Endothelial cell of umbilical vein (primary cell): ENCODE measurements around the gene AQP5.

GRCh38 chr12:49909869-49910300, 6.2 kb upstream of the FAIM2 start:
- PRO-cap = unidirectional peak, minus-strand start at chr12:49909939
CAGE:
- cytosol, long polyA minus RNA = no peak
- cytosol, long polyA plus RNA = no peak
- long polyA plus RNA = no peak
- nucleus, long polyA minus RNA = no peak
- nucleus, long polyA plus RNA = no peak

GRCh38 chr12:49945341-49946516, 4.8 kb upstream of the AQP2 start:
- PRO-cap = no peak
CAGE:
- cytosol, long polyA minus RNA = no peak
- cytosol, long polyA plus RNA = no peak
- long polyA plus RNA = no peak
- nucleus, long polyA minus RNA = no peak
- nucleus, long polyA plus RNA = no peak

DNA sequence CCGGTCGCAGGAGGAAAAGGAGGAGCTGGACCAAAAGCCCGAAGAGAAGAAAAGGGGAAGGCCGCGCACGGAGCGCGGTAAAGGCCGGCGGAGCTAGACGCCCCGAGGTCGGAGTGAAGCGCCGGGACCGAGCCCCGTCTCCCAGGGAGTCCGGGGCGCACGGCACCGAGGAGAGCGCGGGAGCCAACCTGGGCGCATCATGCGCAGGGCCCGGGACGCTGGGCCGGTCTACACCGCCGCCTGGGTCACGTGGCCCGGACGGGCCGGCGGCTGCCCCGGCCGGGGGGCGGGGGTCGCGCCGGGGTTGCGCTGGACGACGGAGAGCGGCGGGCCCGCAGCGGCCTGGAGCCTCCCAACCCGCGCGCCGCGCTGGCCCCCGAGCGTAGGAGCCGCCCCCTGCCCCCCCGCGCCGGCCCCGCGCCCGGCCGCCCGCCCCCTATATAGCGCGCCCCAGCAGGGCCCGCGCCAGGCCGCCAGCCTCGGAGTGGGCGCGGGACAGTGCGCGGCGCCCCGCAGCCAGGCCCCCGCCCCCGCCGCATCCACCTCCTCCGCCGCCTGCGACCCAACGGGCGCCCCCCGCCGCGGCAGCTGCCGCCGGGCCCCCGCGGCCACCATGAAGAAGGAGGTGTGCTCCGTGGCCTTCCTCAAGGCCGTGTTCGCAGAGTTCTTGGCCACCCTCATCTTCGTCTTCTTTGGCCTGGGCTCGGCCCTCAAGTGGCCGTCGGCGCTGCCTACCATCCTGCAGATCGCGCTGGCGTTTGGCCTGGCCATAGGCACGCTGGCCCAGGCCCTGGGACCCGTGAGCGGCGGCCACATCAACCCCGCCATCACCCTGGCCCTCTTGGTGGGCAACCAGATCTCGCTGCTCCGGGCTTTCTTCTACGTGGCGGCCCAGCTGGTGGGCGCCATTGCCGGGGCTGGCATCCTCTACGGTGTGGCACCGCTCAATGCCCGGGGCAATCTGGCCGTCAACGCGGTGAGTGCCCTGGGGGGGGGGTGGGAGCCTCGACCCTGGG, at the start of gene AQP5:
AQP5 (plus strand) TSS at position 468 of the 1,016 bp plus-strand sequence.
- PRO-cap = unidirectional peak, minus-strand start at position 371 of the sequence
CAGE:
- cytosol, long polyA minus RNA = no peak
- cytosol, long polyA plus RNA = no peak
- long polyA plus RNA = no peak
- nucleus, long polyA minus RNA = no peak
- nucleus, long polyA plus RNA = no peak

DNA sequence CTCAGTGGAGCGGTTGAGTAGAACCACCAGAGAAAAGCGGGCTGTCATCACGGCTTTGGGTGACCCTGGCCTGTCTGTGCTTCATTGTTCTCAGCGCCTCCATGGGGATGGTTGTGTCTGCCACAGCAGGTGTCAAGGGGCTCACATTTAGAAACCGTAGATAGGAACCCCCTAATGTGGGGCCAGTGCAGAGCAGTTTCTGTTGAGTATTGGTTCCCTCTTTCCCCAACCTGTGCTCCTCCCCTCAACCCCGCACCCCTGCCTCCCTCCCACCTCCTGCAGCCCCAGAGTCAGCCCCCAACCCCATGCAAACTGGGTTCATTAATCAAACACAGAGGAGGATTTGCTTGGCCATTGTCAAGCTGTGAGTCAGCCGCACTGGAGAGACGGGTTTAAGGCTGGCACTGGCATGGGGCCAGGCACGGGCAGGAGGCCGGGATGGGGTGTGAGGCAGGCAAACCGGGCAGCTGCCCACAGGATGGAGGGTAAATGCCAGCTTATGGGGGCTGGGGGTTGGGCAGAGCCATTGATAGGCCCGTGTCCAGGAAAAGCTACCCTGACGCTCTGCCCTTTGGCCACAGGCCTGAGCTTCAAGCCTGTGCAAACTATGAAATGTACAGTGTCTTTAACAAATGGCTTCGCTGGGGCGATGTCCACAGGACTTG, 1.2 kb downstream of the AQP5 start:
- PRO-cap = no peak
CAGE:
- cytosol, long polyA minus RNA = no peak
- cytosol, long polyA plus RNA = no peak
- long polyA plus RNA = no peak
- nucleus, long polyA minus RNA = no peak
- nucleus, long polyA plus RNA = no peak

- PRO-cap = no peak
CAGE:
- cytosol, long polyA minus RNA = no peak
- cytosol, long polyA plus RNA = no peak
- long polyA plus RNA = no peak
- nucleus, long polyA minus RNA = no peak
- nucleus, long polyA plus RNA = no peak
Measured at GRCh38 chr12:50066641-50066980, 9.2 kb downstream of the ASIC1 start.

GRCh38 chr12:50192093-50192728, 25.0 kb upstream of the CERS5 start:
- PRO-cap = no peak
CAGE:
- cytosol, long polyA minus RNA = no peak
- cytosol, long polyA plus RNA = no peak
- long polyA plus RNA = no peak
- nucleus, long polyA minus RNA = no peak
- nucleus, long polyA plus RNA = no peak

DNA sequence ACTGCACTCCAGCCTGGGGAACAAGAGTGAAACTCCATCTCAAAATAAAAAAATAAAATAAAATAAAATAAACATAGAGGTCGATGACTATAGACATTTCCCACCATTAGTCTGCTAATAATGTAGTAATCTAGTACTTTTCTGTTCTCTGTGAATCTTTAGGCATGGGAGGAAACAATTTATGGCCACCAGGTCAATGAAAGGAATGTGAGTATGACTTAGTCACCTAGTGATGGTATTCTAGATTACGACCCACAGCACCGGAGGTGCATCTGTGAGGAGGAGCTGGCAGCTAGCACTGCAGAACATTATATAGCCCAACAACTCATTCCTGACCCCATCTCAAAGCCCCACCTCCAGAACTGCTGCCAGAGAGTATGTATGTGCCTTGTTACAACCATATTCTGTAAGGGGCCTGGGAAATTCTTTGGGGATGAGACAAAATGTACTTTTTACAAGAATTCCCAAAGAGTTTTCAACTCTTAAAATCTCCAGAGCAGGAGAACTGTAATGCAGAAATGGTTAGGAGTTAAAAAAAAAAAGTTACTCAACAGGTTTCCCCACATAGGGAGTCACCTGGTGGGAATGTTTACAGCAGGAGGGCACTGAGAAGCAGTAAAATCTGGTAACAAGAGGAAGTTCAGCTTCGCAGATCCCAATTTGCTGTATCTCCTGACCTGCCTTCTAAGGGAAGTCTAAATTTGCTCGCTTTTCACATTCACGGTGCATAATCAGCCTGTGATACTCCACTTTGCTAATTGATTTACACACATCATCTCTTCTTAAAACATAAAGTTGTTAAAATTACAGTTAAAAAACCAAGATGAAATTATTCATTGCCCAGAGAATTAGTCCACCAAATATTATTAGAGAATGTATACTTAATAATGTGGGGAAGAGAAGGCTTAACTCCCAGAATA, 34.9 kb upstream of the CERS5 start:
- PRO-cap = bidirectional peak, plus-strand start at position 257 of the sequence, minus-strand start at position 122 of the sequence
CAGE:
- cytosol, long polyA minus RNA = no peak
- cytosol, long polyA plus RNA = no peak
- long polyA plus RNA = no peak
- nucleus, long polyA minus RNA = no peak
- nucleus, long polyA plus RNA = no peak

GRCh38 chr12:50224427-50224628, 57.2 kb upstream of the CERS5 start:
- PRO-cap = unidirectional peak, minus-strand start at chr12:50224481
CAGE:
- cytosol, long polyA minus RNA = no peak
- cytosol, long polyA plus RNA = no peak
- long polyA plus RNA = no peak
- nucleus, long polyA minus RNA = no peak
- nucleus, long polyA plus RNA = no peak

DNA sequence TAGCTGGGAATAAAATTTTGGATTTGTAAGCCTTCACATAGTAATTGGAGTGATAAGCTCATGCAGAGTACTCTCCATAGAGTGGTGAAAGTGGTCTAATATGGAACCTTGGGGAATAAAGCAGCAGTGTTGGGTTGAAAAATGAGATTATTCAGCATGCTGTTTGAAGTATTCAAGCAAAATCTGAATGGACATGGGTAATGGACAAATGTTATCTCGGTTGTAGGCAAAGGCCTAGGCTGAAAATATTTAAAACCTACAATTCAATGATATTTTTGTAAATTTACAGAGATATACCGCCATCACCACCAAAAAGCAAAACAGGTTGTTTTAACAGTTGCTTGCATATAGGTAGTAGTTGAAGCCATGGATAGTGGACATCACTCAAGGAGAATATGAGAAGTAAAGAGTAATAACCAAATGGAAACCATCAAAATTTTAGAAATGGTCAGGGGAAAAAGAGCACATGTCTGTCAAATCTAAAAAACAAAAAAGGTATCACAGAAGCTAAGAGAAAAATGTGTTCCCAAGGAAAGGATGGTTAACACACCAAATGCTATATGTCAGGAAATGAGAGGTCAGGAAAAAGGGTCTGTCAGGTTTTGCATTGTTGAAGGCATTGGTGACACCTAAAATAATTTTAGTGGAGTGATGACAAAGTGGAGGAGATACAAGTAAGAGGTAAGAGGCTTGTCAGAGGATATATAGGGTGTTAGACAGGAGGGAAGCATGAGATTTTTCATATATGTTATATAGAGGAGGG, 39.1 kb upstream of the DIP2B start:
- PRO-cap = no peak
CAGE:
- cytosol, long polyA minus RNA = no peak
- cytosol, long polyA plus RNA = no peak
- long polyA plus RNA = no peak
- nucleus, long polyA minus RNA = no peak
- nucleus, long polyA plus RNA = no peak

DNA sequence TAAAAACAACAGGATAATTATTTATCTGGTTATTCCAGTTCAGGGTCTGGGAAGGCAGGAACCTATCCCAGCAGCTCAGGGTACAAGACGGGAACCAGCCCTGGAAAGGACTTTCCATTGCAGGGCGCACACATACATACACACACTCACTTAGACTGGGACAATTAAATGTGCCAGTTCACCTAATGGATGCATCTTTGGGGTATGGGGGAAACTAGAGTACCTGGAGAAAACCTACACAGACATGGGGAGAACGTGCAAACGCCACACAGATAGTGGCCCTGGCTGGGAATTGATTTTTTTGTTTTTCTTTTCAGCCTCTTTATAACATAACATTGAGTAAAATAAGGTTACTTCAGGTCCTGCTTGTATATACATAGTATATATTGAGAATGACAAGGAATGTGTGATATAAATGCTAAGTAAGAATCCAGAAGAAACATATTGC, 17.6 kb downstream of the DIP2B start:
- PRO-cap = no peak
CAGE:
- cytosol, long polyA minus RNA = no peak
- cytosol, long polyA plus RNA = no peak
- long polyA plus RNA = no peak
- nucleus, long polyA minus RNA = no peak
- nucleus, long polyA plus RNA = no peak

GRCh38 chr12:50545861-50546373, 41.1 kb downstream of the DIP2B start:
- PRO-cap = no peak
CAGE:
- cytosol, long polyA minus RNA = no peak
- cytosol, long polyA plus RNA = no peak
- long polyA plus RNA = no peak
- nucleus, long polyA minus RNA = no peak
- nucleus, long polyA plus RNA = no peak

DNA sequence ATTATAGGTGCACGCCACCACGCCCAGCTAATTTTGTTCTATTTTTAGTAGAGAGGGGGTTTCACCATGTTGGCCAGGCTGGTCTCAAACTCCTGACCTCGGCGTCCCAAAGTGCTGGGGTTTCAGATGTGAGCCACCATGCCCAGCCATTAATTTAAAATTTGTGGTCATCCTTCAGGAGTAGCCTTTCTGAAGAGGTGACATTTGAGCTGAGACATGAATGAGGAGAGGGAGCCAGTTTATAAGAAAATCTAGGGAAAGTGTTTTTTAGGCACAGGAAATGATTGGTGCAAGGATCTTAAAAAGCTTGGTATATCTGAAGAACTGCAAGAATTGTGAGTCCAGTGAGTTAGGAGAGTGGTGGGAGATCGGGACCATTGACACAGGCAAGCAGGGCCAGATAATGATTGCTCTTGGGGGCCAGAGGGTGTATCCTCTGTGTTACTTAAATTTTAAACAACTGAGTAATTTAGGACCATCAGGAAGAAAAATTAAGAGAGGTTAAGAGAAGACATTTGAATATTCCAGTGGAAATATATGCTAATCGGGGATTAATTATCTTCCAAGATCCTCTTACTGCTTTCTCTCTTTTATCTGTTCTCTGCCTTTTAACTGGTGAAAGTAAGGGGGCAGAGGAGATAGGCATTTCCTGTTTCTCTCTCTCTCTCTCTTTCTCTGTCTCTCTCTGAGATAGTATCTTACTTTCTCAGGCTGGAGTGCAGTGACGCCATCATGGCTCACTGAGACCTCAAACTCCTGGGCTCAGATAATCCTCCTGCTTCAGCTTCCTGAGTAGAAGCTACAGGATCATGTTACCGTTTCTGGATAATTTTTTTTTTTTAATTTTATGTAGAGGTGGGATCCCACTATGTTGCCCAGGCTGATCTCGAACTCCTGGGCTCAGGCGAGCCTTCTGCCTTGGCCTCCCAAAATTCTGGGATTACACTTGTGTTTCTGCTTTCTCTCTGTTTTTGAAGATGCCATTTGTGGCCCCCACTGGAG, 84.8 kb downstream of the DIP2B start:
- PRO-cap = no peak
CAGE:
- cytosol, long polyA minus RNA = no peak
- cytosol, long polyA plus RNA = no peak
- long polyA plus RNA = no peak
- nucleus, long polyA minus RNA = no peak
- nucleus, long polyA plus RNA = no peak

DNA sequence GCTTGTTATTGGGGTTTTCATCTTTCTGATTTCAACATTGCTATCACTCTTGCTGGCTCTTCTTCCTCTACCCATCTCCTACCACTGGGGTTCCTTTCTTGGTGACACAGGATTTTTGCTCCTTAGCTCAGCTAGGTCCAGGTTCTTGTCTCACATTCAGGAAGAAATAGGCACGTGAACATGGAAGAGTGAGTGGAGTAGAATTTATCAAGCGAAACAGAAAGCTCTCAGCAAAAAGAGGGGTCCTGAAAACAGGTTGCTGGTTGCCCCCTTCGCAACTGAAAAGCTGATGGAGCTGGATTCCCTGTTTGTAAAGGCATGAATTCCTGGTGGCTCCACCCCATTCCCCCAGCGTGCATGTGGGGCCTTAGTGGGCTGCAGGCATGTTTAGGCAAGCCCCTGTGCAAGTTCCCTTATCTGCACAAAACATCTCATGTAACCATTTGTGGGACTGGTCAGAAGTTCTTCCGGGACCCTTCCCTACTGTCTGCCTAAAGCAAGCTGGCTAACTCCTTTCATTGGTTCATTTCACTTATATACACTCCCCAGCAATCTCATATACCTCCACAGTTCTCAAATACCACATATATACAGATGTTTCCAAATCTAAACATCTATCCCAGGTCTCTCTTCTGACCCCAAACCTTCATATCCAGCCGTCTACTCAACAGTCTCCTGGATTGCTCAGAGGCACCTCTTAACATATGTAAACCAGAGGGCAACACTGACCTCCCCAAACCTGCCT, 3.5 kb downstream of the METTL7A start:
- PRO-cap = no peak
CAGE:
- cytosol, long polyA minus RNA = no peak
- cytosol, long polyA plus RNA = no peak
- long polyA plus RNA = no peak
- nucleus, long polyA minus RNA = no peak
- nucleus, long polyA plus RNA = no peak

DNA sequence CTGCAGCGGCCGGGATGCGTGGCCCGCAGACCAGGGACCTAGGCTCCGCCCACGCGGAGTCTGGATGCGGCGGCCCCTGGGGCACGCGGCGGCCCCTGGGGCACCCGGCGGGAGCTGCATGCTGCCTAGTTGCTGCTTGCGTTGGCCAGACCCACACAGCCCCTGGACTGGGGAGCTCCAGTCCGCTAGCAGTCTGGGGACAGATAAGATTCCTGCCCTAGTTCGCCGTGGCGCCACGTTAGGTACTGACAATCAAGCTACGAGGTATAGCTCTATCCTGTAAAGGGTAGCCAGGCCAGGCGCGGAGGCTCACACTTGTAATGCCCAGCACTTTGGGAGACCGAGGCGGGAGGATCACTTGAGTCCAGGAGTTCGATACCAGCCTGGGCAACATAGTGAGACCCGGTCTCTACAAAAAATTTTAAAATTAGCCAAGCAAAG, 291 bp upstream of the SLC11A2 start:
- PRO-cap = bidirectional peak, plus-strand start at position 91 of the sequence, minus-strand start outside the sequence
CAGE:
- cytosol, long polyA minus RNA = no peak
- cytosol, long polyA plus RNA = no peak
- long polyA plus RNA = no peak
- nucleus, long polyA minus RNA = no peak
- nucleus, long polyA plus RNA = no peak

DNA sequence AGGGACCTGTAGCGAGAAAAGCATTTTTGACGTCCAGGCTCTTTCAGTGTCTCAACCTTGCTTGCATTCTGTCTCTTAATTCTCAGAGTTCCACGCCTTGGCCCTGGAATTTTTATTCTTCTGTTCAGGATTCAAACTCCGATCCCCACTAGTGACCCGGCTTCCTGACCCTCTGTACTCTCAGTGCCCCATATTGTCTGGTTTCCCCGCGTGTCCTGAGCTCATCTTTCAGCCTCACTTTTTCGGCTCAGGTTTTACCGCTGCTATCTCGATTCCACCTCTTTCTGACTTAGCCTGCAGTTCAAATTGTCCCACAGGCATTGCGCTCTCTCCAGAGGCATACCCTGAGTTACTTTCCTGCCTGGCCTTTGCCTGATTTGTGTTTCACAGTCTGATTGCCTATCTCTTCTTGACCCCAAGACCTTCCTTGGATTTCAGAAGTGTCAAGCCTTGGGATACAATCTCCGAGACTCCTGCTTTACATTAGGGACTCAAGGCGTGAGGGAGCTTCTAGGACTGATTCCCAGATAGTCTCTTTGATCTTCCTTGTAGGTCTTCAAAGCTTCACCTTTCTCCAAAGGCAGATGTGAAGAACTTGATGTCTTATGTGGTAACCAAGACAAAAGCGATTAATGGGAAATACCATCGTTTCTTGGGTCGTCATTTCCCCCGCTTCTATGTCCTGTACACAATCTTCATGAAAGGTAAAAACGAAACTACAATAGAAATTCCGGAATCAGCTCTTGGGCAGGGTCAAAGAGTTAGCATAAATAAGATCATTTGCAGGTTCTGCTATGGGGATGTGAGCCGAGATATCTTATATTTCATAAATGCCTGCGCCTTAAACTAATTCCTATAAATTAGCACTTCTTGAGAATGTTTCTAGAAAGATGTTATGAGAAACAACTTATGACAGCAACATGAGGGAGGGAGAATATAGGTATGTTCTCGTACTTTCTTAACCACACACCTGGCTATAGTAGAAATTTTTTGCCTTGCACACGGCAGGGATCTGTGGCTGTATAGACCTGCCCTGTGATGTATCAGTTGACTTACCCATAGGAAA, 688 bp downstream of the LETMD1 start:
- PRO-cap = no peak
CAGE:
- cytosol, long polyA minus RNA = no peak
- cytosol, long polyA plus RNA = no peak
- long polyA plus RNA = no peak
- nucleus, long polyA minus RNA = no peak
- nucleus, long polyA plus RNA = no peak

- PRO-cap = no peak
CAGE:
- cytosol, long polyA minus RNA = no peak
- cytosol, long polyA plus RNA = no peak
- long polyA plus RNA = no peak
- nucleus, long polyA minus RNA = no peak
- nucleus, long polyA plus RNA = no peak
Measured at GRCh38 chr12:51064051-51064823, 16.1 kb downstream of the LETMD1 start.

GRCh38 chr12:51242781-51243852, 4.5 kb downstream of the DAZAP2 start:
- PRO-cap = no peak
CAGE:
- cytosol, long polyA minus RNA = no peak
- cytosol, long polyA plus RNA = no peak
- long polyA plus RNA = no peak
- nucleus, long polyA minus RNA = no peak
- nucleus, long polyA plus RNA = no peak

- PRO-cap = no peak
CAGE:
- cytosol, long polyA minus RNA = no peak
- cytosol, long polyA plus RNA = no peak
- long polyA plus RNA = no peak
- nucleus, long polyA minus RNA = no peak
- nucleus, long polyA plus RNA = no peak
Measured at GRCh38 chr12:51323204-51323916, 614 bp downstream of the BIN2 start.

- PRO-cap = bidirectional peak, plus-strand start at chr12:51369250, minus-strand start at chr12:51369102
CAGE:
- cytosol, long polyA minus RNA = no peak
- cytosol, long polyA plus RNA = no peak
- long polyA plus RNA = no peak
- nucleus, long polyA minus RNA = no peak
- nucleus, long polyA plus RNA = no peak
Measured at GRCh38 chr12:51368515-51369651, 22.3 kb downstream of the GALNT6 start.

DNA sequence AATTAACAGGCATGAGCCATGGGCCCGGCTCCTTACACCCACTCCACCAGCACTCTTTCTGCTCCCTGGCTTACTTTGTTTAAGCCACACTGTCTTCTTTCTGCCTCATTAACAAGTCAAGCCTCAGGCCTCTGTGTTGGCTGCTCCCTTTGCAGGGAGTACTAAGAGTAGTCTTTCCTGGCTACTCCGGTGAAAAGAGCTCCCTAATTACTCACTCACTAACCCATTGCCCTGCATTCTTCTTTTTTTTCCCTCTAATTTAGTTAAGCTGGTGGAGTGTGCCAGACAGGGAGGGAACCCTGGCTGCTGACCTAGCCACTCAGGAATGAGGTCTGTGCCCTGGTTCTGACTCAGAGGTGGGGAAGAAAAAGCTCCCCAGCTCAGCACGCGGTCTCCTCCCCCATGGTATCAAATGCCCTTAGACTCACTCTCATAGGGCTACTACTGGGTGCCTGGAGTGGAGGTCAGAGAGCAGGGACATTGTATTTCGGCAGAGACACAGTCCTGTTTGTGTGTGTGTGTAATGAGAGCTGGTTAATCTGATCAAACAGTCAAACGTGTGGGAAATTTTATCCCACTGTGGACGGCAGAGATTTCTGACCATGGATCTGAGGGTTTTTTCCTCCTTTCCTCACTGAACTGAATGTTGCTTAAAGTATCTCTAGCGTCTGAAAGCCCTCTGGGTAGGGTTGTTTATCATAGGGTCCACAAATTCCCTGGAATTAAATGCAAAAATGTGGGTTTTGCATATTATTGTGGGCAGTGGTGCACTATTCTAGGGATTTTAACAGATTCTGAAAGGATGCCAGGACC, 19.6 kb downstream of the GALNT6 start:
- PRO-cap = bidirectional peak, plus-strand start at position 433 of the sequence, minus-strand start at position 163 of the sequence
CAGE:
- cytosol, long polyA minus RNA = no peak
- cytosol, long polyA plus RNA = no peak
- long polyA plus RNA = no peak
- nucleus, long polyA minus RNA = no peak
- nucleus, long polyA plus RNA = no peak